Testis (tissue), 5 donors: Measurements from ENCODE around the genes AHCYL1 and KCNA2.

GRCh38 chr1:109984447-109985585, at the start of gene AHCYL1:
TSS of gene AHCYL1 (plus strand) at chr1:109984765.
- PRO-cap, 3 experiments: peak in 3 of 3 experiments; most common plus-strand start chr1:109984788 (in 3); most common minus-strand start chr1:109984627 (in 3)
- RAMPAGE, long total RNA, 2 experiments: start-site peak on the minus strand in 1 of 2 experiments, at chr1:109984657-109984686 at its widest, 6 reads per replicate
- RRBS: 1% methylated on average over 29 of the region's 95 CpGs

GRCh38 chr1:110003694-110004952, 19.6 kb downstream of the AHCYL1 start:
- PRO-cap, 3 experiments: no peak in any of the 3 experiments
- RAMPAGE, long total RNA, 2 experiments: no peak in any of the 2 experiments
- RRBS: no CpG with 5 or more reads among the region's 9 CpGs

DNA sequence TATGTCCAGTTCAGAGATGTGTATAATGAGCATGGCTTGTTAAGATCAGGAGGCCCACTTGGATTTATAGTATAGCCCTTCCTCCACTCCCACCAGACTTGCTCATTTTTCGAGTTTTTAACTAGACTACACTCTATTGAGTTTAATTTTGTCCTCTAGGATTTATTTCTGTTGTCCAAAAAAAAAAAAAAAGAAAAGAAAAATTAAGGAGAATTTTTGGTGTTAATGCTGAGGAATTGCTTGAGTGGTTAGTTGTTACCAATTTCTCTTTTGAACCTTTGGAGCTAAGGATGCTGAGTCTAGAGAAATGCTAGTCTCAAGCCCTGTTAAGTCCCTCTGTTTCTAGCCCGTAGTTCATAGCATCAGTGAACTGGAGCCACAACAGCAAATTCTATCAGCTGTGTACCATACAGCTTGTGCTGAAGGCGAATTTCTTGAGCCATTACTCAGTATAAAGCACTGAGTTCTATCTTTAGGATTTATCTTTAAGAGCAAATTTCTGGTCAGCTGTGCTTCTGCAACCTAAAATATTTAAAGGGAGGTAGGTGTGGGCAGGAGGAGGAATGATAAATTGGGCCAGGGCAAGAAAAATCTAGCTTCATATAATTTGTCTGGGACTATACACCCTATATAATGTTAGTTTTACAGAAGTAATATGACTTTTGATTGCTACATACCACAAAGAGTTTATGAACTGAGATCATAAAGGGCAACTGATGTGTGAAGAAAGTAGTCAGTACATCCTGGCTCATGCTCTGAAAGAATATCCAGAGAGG, 12.0 kb upstream of the STRIP1 start:
- PRO-cap, 3 experiments: no peak in any of the 3 experiments
- RAMPAGE, long total RNA, 2 experiments: no peak in any of the 2 experiments
- RRBS: no CpG with 5 or more reads among the region's 3 CpGs

GRCh38 chr1:110067789-110068371, 2.6 kb downstream of the ALX3 start:
- PRO-cap, 3 experiments: no peak in any of the 3 experiments
- RAMPAGE, long total RNA, 2 experiments: no peak in any of the 2 experiments
- RRBS: 18% methylated on average over 7 of the region's 52 CpGs

DNA sequence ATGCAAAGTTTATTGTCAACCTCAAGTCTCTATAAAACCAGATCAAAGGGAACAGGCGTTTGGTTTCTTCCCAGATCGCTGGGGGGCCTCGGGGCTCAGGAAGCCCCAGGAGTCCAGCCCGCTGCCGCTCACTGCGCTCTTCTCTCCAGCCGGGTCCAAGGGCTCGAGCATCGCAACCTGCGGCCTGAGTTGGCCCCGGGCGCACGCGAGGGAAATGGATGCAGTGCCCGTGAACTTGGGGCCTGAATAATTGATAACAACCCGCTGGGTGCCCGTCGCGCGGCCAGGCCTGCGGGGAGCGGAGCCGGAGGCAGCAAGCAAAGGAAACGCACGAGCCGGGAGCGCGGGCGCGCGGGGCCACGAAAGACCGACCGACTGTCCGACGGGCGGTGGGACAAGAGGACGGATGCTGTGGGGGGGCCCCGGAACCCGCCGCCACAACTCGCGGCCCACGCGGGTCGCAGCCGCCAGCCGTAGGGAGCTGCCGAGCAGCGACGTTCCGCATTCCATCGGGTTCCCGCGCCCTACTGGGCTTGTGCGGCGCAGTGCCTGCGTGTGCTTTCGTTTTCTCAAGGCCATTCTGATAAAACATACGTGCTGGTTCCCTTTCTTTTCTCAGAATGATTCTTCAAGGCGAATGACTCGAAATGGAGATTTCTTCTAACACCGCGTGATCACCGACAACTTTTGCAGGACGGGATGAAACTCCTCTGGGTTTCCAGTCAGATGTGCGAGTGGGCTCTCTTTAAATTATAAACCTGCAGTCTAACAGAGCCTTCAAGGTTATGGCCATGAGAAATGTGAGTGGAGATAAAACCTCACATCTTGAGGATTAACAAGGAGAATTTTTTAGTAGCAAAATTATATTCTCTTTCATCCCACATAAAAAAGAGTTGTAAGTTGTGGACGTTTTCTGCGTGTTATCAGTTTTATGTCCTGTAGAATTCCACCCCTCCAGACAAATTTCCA, 14.1 kb upstream of the ALX3 start:
- PRO-cap, 3 experiments: peak in 3 of 3 experiments; most common plus-strand start position 440 of the sequence (in 1); most common minus-strand start position 622 of the sequence (in 3)
- RAMPAGE, long total RNA, 2 experiments: no peak in any of the 2 experiments
- RRBS: 1% methylated on average over 26 of the region's 69 CpGs

DNA sequence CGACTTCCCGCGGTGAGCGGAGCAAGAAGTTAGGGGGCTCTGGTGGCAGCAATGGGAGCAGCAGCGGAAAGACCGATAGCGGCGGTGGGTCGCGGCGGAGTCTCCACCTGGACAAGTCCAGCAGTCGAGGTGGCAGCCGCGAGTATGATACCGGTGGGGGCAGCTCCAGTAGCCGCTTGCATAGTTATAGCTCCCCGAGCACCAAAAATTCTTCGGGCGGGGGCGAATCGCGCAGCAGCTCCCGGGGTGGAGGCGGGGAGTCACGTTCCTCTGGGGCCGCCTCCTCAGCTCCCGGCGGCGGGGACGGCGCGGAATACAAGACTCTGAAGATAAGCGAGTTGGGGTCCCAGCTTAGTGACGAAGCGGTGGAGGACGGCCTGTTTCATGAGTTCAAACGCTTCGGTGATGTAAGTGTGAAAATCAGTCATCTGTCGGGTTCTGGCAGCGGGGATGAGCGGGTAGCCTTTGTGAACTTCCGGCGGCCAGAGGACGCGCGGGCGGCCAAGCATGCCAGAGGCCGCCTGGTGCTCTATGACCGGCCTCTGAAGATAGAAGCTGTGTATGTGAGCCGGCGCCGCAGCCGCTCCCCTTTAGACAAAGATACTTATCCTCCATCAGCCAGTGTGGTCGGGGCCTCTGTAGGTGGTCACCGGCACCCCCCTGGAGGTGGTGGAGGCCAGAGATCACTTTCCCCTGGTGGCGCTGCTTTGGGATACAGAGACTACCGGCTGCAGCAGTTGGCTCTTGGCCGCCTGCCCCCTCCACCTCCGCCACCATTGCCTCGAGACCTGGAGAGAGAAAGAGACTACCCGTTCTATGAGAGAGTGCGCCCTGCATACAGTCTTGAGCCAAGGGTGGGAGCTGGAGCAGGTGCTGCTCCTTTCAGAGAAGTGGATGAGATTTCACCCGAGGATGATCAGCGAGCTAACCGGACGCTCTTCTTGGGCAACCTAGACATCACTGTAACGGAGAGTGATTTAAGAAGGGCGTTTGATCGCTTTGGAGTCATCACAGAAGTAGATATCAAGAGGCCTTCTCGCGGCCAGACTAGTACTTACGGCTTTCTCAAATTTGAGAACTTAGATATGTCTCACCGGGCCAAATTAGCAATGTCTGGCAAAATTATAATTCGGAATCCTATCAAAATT, 793 bp downstream of the RBM15 start:
- PRO-cap, 3 experiments: no peak in any of the 3 experiments
- RAMPAGE, long total RNA, 2 experiments: start-site peak on the plus strand in 1 of 2 experiments, centred at position 684 of the sequence, 157 reads per replicate
- RRBS: 1% methylated on average over 28 of the region's 74 CpGs

- PRO-cap, 3 experiments: peak in 1 of 3 experiments; most common plus-strand start chr1:110450191 (in 1)
- RAMPAGE, long total RNA, 2 experiments: no peak in any of the 2 experiments
- RRBS: no CpG with 5 or more reads among the region's 7 CpGs
Measured at GRCh38 chr1:110450036-110450625, 818 bp upstream of the PROK1 start.

GRCh38 chr1:110555963-110557301, 37.5 kb upstream of the KCNA10 start:
- PRO-cap, 3 experiments: no peak in any of the 3 experiments
- RAMPAGE, long total RNA, 2 experiments: no peak in any of the 2 experiments
- RRBS: no CpG with 5 or more reads among the region's 15 CpGs

DNA sequence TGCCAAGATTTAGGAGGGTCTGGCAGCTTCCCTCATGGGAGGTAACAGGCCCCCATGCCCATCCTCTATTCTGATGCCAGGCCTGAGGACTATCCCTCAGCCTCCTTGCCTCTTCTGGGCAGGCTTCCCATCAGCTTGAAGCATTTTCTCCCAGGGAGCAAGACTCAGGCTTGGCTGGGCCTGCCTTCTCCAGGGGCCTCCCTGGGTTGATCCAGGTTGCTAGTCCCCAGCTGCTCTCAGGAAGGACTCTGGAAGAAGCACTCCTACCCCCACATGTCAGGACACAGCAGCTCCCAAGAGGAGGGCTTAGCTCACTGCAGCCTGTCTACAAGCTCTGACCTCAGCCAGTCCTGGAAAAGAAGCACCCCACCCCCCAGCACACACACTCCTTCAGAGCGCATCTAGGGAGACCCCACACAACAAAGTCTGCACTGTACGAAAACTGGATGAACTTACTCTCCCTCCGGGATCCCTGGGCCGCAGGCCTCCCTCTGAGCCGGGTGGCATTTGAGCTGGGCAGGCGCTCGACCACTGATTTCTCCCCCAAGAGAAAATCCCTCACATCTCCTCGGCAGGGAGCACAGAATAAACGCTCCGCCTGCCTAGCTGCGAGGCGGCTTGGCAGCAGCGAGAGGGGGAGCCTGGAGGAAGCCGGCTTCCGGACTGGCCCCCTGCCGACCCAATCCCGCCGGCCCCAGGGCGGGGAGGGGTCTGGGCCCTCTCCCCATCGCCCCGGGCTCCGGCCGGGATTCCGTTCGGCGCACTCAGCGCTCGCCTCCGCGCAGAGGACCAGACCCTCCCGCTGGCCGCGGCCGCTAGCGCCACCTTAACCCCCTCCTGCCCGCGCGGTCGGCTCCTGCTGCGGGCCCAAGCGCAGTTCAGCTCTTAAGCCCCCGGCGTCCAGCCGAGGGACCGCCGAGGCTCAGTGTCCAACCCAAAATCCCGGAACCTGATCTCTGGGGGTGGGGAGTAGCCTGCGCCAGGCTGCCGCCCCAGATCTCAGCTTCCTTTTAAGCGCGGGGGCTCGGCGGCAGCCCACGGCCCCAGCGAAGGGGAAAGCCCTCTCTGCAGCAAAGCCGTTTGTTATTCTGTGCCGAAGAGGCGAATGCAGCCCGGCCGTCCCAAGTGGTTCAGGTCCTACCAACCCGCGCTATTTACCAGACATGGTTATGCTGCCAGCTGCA, at the start of gene KCNA2:
Gene KCNA2 (minus strand): TSS at position 587 of the 1,184 bp plus-strand sequence.
- PRO-cap, 3 experiments: peak in 1 of 3 experiments; most common plus-strand start position 347 of the sequence (in 1); most common minus-strand start position 237 of the sequence (in 1)
- RAMPAGE, long total RNA, 2 experiments: no peak in any of the 2 experiments
- RRBS: 3% methylated on average over 10 of the region's 62 CpGs

GRCh38 chr1:110643856-110644260, 30.9 kb downstream of the KCNA3 start:
- PRO-cap, 3 experiments: no peak in any of the 3 experiments
- RAMPAGE, long total RNA, 2 experiments: no peak in any of the 2 experiments
- RRBS: no CpG with 5 or more reads among the region's 4 CpGs

DNA sequence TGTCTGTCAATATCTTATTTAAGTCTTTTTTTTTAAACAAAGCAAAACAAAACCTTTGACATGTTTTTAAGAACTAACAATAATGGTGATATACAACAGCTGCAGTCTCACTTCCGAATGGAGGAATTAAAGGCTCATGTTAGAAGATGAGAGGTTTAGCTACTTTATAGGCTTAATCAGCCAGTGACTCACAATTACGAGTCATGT, 28.9 kb downstream of the KCNA3 start:
- PRO-cap, 3 experiments: no peak in any of the 3 experiments
- RAMPAGE, long total RNA, 2 experiments: no peak in any of the 2 experiments
- RRBS: no CpG with 5 or more reads among the region's 2 CpGs

- PRO-cap, 3 experiments: no peak in any of the 3 experiments
- RAMPAGE, long total RNA, 2 experiments: no peak in any of the 2 experiments
- RRBS: no CpG with 5 or more reads among the region's 2 CpGs
Measured at GRCh38 chr1:110896054-110896430, 23.1 kb downstream of the CD53 start.

DNA sequence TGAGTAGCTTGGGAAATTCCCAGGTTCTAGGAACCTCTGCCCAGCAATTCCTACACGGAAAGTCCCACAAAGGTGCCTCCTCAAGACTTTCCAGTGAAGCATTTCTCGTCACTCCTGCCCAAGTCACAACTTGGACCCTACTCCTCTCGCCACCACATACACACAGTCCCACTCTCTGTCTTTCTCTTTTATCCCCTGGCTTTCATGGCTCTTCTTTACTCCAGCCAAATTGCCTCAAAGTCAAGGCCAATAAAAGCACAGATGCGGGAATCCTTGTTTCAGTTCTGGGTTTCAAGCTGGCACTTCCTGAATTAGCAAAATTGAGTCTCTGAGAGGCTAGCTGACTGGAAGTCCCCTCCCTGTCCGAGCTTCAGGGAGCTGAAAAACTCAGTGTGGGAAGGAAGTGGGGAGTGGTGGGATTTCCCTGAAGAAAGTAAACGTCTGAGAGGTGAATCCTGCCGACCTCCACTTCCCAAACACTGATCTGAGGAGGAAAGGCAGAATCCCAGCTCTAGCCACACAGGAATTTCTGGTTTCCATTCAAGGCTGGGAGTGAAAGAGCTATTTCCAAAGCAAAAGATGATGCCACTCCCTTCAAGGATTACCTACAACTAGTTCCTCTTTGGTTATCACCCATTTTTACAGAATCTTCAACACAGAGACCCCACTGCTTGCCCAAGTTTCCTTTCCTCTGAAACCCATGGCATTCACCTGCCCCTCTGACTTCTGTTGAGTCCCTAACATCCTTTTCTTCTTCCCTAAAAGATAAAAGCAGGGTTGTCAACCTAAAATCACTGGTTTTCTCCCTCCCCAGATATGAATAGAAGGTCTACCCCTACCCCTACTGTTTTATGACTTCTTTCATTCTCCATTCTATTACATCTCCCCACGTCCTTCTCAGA, 7.3 kb downstream of the DENND2D start:
- PRO-cap, 3 experiments: no peak in any of the 3 experiments
- RAMPAGE, long total RNA, 2 experiments: no peak in any of the 2 experiments
- RRBS: no CpG with 5 or more reads among the region's 8 CpGs

- PRO-cap, 3 experiments: no peak in any of the 3 experiments
- RAMPAGE, long total RNA, 2 experiments: no peak in any of the 2 experiments
- RRBS: no CpG with 5 or more reads among the region's 3 CpGs
Measured at GRCh38 chr1:111194897-111195285, 5.6 kb downstream of the DENND2D start.

DNA sequence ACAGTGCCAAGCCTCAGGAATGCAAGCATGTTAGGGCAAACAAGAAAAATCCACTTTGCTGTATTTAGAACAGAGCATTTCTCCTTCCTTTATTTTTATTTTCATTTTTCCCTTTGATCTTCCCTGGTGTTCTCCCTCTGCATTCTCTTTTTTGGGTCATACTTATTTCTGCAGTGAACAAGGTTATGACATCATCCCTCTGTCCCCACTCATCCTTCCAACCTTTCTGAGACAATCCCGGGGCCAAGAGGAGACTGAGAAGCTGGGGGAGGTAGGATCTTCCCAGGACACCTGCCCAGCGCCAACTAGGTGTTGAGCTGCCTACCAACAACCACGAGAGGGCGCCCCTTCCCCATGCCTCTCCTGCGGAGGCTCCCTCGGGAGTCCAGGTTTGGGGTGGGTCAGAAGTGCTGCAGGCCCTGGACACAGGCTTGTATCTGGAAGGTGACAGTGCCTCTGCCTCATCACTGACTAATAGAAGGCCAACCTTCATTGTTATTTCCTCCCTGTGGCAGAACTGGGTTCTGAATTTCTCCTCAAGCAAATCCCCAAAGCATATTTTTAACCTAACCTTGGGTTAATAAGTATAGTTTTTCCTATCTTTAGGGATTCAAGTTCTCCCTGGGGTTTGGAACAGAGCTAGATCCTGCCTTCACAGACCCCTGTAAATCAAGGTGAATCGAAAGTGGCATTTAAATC, 4.7 kb upstream of the CHI3L2 start:
- PRO-cap, 3 experiments: no peak in any of the 3 experiments
- RAMPAGE, long total RNA, 2 experiments: no peak in any of the 2 experiments
- RRBS: no CpG with 5 or more reads among the region's 7 CpGs

- PRO-cap, 3 experiments: no peak in any of the 3 experiments
- RAMPAGE, long total RNA, 2 experiments: no peak in any of the 2 experiments
- RRBS: no CpG with 5 or more reads among the region's 12 CpGs
Measured at GRCh38 chr1:111716768-111717961, 22.0 kb downstream of the INKA2 start.

GRCh38 chr1:111948553-111948960, 40.9 kb downstream of the KCND3 start:
- PRO-cap, 3 experiments: no peak in any of the 3 experiments
- RAMPAGE, long total RNA, 2 experiments: no peak in any of the 2 experiments
- RRBS: no CpG with 5 or more reads among the region's 2 CpGs

DNA sequence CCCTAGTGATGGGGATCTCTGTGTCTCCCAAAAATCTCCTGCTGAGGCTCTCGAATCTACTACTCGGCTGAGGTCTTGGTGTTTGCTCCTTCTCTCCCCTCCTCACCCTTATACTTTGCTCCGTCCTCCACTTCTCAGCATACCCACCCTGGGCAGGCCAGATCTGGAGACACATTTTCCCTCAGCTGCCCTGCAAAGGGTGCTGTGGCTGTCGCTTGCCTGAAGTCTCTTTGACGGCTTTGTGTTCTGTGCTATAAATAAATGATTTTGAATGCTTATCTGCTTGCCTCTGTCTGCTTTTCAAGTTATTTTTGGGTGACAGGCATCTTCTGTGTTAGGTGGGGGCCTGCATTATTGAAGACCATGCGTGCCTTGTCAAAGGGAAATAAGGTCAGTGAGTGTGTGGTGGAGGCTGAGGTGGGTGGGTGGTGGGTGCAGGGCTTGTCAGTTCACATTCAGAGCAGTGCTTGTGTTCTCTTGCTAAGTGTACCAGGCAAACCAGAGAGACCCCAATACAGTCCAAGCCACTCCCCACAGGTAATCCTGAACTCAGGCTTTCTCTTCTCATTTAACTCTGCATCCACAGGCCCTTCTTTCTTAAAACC, 66.9 kb upstream of the KCND3 start:
- PRO-cap, 3 experiments: no peak in any of the 3 experiments
- RAMPAGE, long total RNA, 2 experiments: no peak in any of the 2 experiments
- RRBS: no CpG with 5 or more reads among the region's 6 CpGs

DNA sequence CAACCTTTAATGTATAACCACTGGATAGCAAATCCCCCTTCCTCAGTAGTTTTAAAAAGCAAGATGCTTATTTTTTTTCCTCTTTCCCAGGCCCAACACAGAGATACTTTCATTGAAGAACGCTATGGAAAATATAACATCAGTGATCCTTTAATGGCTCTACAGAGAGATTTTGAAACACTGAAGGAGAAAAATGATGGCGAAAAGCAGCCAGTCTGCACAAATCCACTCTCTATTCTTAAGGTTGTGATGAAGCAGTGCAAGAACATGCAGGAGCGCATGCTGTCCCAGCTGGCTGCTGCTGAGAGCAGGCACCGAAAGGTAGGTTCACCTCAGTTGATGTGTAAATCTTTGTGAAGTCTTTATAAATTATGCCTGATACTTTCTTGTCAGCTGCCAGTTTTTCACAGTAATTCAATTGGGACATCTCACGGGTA, 52.9 kb downstream of the CTTNBP2NL start:
- PRO-cap, 3 experiments: no peak in any of the 3 experiments
- RAMPAGE, long total RNA, 2 experiments: no peak in any of the 2 experiments
- RRBS: no CpG with 5 or more reads among the region's 5 CpGs

- PRO-cap, 3 experiments: peak in 3 of 3 experiments; most common plus-strand start chr1:112466411 (in 3); most common minus-strand start chr1:112466212 (in 2)
- RAMPAGE, long total RNA, 2 experiments: no peak in any of the 2 experiments
- RRBS: no CpG with 5 or more reads among the region's 36 CpGs
Measured at GRCh38 chr1:112465910-112466725, 42.6 kb upstream of the WNT2B start.